Measurements from ENCODE around the genes SLC23A2, CDS2 and PROKR2.

- PRO-cap, 10 experiments, result peak in 2 of 10 experiments; most common plus-strand start chr20:3798030 (in 1); most common minus-strand start chr20:3797946 (in 2)
Observed at GRCh38 chr20:3797232-3798157, 1.4 kb downstream of the CDC25B start.

- PRO-cap, 10 experiments, result no peak in any of the 10 experiments
Observed at GRCh38 chr20:4160548-4161502, 12.2 kb downstream of the SMOX start.

DNA sequence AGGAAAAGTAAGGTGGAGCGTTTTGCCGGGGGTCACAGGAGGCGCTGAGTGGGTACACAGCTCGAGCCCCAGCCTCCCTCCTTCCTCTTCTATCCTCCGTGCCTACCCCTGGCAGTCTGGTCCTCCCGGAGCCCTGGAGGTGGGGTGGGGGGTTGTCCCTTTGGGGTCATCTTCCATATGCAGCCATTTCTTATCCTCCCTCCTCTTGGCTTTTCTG, 34.5 kb downstream of the SMOX start:
- PRO-cap, 10 experiments, result no peak in any of the 10 experiments

DNA sequence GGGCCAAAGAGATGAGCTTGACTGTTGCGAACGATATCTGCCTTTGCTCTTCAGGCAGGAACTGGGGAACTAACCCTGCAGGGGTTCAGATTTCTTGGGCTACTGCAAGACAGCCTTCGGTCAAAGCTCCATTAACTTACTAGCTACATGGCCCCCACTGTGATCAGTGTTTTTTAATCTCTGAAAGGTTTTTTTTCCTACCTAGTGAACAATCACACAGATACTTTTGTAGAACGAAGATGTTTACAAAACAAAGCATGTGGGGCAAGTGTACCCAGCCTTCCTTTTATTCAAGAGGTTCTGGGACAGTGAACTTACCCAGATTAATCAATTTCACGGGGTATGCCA, 48.3 kb downstream of the ADRA1D start:
- PRO-cap, 10 experiments, result no peak in any of the 10 experiments

DNA sequence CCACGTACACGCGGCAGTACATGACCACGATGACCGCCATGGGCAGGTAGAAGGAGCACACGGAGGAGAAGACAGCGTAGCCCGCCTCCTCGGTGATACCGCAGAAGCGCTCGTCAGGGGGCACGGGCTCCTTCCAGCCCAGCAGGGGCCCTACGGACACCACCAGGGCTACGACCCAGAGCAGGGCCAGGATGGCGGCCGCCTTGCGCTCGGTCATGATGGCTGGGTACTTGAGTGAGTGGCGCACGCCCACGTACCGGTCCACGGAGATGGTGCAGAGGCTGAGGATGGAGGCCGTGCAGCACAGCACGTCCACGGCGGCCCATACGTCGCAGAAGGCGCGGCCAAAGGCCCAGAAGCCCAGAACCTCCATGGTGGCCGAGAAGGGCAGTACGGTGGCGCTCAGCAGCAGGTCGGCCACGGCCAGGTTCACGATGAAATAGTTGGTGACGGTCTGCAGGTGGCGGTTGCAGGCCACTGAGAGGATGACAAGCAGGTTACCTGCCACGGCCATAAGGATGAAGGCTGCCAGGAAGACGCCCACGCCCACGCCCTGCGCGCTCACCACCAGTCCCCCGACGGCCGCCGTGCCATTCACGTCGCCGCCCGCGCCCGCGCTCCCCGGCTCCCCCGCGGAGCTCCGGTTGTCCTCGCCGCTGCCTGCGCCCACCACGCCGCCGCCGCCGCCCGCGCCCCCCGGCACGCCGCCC, 812 bp downstream of the ADRA1D start:
- PRO-cap, 10 experiments, result peak in 1 of 10 experiments; most common plus-strand start position 515 of the sequence (in 1)

DNA sequence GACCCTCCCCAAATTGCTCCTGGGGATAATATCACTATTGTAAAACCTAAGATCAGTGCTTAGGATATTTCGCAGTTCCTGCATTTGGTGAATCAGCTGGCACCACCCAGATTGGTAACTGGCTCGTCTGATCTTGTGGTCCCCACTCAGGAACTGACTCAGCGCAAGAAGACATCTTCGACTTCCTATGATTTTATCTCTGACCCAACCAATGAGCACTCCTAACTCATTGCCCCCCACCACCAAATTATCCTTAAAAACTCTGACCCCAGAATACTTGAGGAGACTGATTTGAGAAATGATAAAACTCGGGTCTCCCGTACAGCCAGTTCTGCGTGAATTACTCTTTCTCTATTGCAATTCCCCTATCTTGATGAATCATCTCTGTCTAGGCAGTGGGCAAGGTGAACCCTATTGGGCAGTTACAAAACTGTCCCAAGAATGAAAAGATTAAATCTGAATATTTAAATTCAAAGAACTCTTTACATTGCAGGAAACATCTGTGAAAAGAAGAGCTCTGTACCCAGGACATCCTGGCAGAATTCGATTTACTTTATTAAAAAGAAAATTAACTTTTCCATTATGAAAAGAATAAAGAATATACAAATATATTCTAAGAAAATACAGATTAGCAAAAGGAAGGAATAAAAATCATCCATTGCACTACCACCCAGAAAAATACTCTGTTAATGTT, 20.1 kb upstream of the PRNP start:
- PRO-cap, 10 experiments, result no peak in any of the 10 experiments

DNA sequence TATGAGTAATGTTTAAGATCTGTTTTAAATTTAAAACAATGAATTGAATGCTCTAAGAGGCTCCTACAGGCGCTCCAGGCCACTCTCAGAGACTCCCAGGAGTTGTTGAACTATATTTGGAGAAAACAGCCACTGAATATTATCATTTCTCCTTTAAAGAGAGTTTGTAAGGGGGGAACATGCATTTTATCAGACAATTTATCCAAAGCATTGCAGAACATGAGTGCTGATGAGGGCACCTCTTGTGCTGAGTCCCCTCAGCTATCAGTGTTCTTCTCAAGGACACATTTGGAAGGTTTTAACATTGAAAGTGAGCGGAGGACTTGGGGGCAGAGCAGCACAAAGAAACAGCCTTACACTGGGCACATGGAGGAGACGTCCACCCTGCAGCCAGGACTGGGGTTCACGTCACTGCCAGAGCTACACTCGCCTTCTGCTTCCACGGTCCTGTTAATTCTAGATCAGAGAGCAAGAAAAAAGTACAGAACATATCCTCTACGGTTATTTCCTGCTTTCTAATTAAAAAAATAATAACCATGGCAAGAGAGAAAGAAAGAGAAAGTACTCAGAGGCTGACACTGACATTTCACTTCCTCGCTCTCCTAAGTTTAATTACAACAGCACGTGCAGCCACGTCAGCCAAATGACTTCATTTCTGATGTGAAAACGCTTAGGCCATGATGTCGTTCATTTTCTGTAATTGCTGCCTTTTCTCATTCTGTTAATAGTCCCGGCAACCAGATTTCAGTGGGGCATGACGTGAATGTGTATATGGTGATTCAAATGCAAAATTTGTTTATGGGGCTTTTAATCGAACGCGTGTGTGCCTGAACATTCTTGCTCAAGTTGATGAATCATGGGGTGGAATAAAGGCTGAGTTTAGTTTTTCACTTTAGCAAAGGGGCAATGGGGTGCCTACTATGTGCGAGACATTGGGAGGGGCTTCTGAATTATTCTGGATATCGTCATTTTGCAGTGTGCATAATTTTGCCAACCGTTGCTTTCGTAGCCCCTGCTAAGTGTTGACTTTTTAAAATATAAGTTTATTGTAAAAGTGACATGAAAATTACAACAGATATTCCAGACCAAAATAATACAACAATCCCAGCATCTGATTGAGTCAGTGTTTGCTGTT, 5.2 kb downstream of the PRND start:
- PRO-cap, 10 experiments, result no peak in any of the 10 experiments

DNA sequence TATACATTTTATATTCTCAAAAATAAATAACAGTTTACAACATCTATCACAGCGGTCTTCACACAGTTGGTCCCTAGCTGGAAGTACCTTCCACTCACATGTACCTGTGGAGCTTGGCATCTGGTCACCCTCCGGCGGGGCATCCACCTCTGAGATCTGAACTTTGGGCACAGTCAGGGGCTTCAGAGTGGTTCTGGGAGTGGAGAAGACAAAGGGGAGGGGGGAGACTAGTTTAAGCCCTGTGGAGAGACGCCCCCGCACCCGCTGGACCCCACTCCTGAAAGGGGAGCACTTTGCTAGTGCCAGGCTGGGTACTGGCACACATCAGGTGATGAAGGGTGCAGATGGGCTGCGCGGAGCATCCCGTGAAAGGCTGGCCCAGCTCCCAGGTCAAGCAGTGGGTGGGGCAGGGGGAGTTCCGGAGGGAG, 31.0 kb downstream of the RASSF2 start:
- PRO-cap, 10 experiments, result no peak in any of the 10 experiments

DNA sequence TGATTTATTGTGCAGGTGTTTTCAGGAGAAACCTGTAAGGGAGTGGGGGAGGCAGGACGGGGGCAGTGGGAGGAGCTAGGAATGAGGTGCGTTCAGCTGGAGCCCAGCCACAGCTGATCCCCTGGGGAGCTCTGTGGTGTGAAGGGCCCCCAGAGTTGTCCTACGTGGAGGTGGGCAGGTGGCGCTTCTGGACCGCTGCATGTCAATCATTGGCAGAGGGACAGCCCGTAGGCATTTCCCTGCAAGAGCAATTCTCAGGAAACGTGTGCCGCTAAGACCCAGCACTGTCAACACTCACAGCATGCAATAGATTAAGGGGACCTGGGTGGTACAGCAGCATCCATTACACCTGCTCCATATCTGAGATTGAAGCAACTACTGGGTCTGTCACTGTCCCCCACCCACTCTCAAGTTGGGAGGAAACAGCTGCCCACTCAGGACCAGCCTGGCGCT, 13.7 kb downstream of the RASSF2 start:
- PRO-cap, 10 experiments, result no peak in any of the 10 experiments

- PRO-cap, 10 experiments, result peak in 1 of 10 experiments; most common minus-strand start chr20:4812027 (in 1)
Observed at GRCh38 chr20:4811216-4812266, 11.9 kb downstream of the RASSF2 start.

GRCh38 chr20:4886571-4887174, 63.3 kb upstream of the RASSF2 start:
- PRO-cap, 10 experiments, result no peak in any of the 10 experiments

DNA sequence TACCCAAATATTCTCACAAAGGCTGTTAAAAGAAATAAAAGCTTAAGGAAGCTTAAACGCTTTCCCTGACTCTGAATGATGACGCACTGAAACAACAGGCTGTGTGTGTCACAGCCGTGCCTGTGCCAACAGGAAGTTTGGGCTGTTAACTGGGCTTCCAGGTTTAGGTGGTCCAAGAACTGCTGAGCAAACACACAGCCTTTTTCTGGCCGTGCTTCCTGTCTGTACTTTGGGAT, 75.2 kb downstream of the SLC23A2 start:
- PRO-cap, 10 experiments, result peak in 3 of 10 experiments; most common plus-strand start position 166 of the sequence (in 1); most common minus-strand start position 77 of the sequence (in 2)

DNA sequence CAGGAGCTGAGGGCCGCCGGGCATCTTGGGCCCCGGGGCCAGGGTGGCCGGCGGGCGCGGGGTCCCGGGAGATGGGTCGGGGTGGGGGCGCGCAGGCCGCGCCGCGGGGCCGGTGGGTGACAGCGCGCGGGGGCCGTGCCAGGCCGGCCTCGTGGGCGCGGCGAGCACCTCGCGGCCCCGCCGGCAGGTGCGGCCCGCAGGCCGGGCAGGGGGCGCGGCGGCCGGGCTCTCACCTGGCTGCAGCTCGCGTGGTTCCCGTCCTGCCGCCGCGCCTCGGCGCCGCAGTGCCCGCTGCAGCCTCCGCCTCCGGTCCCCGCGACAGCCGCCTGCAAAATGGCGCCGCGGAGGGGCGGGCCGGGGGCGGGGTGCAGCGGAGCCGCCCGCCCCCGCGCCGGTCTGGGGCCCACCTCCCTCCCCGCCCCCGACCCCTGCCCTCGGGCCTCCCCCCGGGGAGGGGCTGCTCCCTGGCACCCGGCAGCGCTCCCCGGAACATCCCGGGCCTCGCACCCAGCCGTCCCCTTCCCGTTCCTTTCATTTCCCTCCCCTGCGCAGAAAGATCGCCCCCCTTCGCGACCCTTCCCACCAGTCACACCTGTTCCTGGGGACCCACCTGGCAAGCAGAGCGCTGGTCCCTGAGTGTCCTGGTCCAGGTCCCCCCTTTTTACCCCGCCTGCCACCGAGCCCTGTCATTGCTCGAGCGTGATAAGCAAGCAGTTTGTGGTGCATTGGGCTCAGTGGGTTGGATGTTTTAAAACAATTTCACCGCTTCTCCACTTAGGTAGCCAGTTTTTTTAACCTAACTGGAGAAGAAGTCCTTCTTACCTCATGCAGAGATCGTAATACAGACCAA, at the start of gene SLC23A2:
Gene SLC23A2 (minus strand): TSS at position 338 of the 850 bp plus-strand sequence.
- PRO-cap, 10 experiments, result peak in 10 of 10 experiments; most common plus-strand start position 469 of the sequence (in 1); most common minus-strand start position 286 of the sequence (in 5)

- PRO-cap, 10 experiments, result no peak in any of the 10 experiments
Observed at GRCh38 chr20:5056831-5057312, 55.6 kb upstream of the SLC23A2 start.

GRCh38 chr20:5078388-5078962, 34.4 kb downstream of the TMEM230 start:
- PRO-cap, 10 experiments, result peak in 3 of 10 experiments; most common minus-strand start chr20:5078622 (in 3)

DNA sequence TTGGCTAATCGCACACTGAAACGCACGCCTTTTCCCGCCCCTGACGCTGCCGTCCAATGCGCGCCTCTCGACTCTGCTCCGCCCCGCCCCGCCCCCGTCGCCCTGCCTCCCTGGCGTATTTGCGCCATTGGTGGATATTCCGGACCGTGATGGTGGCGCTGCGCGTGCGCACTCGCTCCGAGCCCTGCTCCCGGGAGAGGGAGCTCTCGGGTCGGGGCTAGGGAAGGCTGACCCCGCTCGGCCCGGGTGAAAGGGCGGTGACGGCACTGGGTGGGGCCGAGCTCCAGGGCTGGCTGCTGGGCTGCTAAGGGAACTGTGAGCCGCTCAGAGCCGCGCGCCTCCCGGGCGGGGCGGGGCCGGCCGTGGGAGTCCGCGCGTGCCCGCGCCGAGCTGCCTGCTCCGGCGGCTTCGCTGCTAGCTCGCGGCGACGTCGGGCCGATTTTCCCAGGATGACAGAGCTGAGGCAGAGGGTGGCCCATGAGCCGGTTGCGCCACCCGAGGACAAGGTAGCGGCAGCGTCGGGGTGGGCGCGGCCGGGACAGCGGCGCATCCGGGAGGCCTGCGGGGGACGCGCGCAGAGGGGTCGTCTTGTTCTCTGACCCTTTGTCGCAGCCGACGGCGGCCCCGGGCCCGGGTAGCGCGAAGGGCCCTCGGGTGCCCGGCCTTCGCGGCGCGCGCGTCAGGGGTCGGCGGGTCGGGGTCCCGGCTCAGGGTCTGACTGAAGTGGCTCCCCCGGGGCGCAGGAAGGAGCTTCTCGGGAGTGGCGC, at the start of gene CDS2:
Gene CDS2 (plus strand): TSS at position 365 of the 767 bp plus-strand sequence.
- PRO-cap, 10 experiments, result peak in 10 of 10 experiments; most common plus-strand start position 367 of the sequence (in 9); most common minus-strand start position 451 of the sequence (in 2)

DNA sequence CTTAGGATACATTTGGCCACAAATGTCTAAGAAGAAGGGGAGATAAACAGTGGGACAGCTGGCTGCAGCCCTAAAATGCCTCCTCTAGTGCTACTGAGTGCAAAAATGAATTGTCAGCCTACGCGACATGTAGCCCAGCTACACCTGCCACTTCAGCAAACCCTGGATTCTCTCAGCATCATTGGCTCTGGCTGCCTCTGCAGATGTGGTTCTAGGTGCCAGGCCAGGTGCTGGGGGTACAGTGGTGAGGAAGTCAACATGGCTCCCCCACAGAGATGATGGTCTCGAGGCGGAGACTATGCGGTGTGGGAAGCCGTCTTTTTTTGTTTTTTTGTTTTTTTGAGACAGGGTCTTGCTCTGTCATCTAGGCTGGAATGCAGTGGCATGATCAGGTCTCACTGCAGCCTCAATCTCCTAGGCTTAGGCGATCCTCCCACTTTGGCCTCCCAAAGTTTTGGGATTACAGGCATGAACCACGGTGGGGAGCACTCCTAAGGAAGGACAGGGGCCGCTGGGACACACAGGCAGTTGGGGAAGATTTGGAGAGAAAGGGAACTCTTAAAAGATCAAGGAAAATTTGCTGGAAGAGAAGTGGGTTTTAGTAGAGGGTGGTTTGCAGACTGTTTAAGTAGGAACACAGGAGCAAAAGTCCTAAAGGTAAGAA, 38.5 kb downstream of the CDS2 start:
- PRO-cap, 10 experiments, result no peak in any of the 10 experiments

DNA sequence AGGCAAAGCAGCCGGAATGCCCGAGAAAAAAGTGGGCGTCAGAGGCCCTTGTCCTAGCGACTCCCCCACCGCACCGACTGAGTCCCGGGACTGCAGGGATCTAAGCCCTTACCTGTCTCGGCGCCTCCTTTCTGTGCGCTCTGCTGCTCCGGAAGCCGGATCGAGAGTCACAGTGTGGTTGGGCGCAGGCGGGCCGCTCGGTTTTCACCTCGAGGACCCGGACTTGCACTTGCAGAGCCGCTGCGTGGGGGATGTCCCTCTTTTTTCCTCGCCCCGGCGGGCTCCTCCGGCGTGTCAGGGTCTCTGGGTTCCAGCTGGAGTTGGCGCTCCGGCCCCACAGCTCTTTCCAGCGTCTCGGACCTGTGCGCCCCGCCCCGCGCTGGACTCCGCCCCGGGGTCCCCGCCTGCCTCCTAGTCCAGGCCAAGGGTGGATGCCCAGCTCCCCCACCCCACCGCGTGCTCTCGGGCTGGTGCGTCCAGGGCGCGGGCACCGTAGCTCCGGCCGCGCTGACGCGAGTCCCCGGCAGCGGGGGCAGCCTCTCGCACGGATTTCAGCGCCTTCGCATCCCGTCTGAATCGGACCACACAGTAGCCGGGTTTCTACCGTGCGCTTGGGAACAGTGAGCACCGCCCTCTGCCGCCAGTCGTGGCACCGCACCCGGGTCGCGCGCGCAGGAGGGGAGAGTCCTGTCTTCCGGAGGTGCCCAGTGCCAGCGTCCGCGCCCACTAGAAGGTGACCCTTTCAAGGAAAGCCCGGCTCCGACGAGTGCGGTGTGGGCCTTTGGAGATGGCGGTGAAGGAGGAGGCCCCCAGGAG, at the start of gene PROKR2:
Gene PROKR2 (minus strand): TSS at position 573 of the 816 bp plus-strand sequence.
- PRO-cap, 10 experiments, result no peak in any of the 10 experiments

DNA sequence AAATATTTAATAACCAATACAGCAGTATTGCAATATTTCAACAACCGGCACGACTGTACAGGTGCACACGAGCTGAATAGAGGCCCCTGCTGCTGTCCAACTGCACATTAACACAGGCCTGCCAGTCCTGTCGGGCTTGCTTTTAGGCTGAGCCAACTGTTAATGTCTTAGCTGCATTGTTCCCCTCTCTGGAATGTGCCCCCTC, 31.6 kb downstream of the SHLD1 start:
- PRO-cap, 10 experiments, result no peak in any of the 10 experiments

DNA sequence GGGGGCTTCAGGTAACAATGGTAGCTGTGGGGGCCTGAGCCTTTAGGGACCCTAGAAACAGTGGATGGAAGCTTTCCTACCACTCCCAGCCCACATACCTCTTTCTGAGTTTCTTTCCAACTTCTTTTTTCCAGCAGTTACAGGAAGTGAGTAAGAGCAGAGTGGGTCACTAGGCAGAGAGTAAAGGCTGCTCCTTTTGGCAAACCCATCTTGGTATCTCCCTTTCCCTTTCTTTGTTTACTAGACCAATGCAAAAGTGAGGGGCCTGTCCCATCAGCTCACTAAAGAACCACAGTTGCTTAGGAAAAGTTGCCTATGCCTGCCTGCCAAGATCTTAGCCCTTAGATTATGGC, 7.5 kb downstream of the CHGB start:
- PRO-cap, 10 experiments, result no peak in any of the 10 experiments

All from Metastatic Breast Carcinoma in the Brain (tissue), 10 donors.